NB4 (cell line): ENCODE measurements around the genes ZNF70 and MIF.

DNA sequence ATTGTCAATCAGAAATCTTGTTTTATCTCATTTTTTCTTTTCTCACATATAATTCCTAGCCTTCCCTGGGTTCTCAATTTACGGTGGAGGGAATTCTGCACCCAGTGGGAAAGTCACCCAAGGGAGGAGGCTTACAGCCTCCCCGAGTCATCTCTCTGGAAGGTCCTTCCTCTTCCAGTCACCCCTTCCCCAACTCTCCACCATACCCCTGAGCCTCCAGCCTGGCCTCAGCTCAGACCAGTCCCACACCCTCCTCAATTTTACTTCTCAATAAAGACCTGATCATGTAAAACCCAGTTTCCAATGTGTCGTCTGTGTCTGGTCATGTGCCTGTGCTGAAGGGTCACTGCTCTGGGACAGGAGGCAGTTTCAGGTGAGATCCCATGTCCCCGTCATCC is 19.2 kb downstream of the IGLL5 start:
- RRBS: no CpG with 5 or more reads among the region's 4 CpGs

DNA sequence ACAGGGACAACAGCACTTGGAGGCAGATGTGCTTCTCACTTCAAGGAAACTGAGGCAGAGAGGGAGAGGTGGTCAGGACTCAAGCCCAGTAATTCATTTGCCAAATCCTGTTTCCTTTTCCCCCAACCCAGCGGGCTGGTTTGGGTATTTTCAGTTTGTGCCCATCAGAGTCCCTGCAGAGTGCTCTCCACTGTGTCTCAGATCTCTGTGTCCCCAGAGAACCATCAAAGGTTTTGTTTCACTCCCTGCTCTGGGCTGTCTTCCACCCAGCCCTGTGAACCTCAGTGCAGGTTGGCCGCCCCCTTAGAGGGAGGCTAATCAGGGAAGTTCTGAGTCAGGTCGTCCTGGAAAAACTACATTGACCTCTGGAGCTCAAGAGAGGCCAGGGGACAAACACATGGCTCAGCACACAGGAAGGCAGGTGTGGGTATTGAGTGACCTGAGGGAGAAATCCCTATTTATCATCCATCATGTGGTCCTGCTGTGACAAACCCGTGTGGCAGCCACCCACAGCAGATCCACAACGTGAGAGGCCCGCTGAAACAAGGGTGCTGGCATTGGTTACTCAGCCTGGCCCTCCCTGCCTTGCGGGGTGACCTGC is 994 bp upstream of the BCR start:
- RRBS: no CpG with 5 or more reads among the region's 7 CpGs

GRCh38 chr22:23218601-23219507 is 38.5 kb downstream of the BCR start:
- RRBS: 5% methylated on average over 4 of the region's 20 CpGs

DNA sequence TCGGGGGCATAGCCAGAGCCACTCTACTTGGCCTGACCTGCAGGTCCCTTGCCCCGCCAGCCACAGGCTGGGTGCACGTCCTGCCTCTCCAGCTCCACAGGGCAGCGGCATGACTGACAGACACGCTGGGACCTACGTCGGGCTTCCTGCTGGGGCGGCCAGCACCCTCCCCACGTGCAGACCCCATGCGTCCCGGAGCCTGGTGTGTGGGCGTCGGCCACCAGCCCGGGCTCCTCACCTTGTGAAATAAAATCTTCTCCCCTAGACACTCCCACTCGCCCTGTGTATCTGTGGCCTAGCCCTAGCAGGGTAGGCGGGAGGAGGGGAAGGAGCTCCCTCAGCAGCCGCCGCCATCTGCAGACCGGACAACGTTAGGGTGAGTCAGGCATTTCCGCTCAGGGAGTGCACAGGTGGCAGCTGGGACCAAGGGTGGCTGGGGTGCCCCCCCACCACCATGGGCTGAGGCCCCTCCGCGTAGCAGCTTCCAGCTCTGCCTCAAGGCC is 119.5 kb downstream of the IGLL1 start:
- RRBS: no CpG with 5 or more reads among the region's 23 CpGs

- RRBS: no CpG with 5 or more reads among the region's 7 CpGs
Measured at GRCh38 chr22:23538677-23539064, 41.4 kb downstream of the IGLL1 start.

DNA sequence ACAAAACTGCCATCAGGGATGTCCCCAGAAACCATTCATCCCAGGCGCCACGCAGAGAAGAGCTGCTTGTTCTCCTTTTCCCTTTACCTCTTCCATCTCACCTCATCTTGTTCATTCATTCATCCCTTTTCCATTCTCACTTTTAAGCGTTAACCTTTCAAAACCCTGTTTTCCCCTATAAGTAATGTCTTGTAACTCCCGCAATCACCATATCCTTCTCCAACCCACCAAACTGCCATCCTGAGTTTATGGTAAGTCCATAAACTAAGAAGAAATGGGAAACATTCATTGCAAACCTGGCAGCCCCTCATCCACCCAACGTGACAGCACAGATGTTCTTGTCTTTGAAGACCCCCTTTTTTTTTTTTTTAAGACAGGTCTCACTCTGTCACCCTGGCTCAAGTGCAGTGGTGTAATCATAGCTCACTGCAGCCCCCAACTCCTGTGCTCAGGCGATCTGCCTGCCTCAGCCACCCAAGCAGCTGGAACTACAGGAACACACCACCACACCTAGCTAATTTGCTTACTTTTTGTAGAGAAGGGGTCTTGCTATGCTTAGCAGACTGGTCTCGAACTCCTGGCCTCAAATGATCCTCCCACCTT is 26.7 kb upstream of the DRICH1 start:
- RRBS: no CpG with 5 or more reads among the region's 7 CpGs

- RRBS: no CpG with 5 or more reads among the region's 4 CpGs
Measured at GRCh38 chr22:23685318-23685822, 5.4 kb upstream of the RGL4 start.

DNA sequence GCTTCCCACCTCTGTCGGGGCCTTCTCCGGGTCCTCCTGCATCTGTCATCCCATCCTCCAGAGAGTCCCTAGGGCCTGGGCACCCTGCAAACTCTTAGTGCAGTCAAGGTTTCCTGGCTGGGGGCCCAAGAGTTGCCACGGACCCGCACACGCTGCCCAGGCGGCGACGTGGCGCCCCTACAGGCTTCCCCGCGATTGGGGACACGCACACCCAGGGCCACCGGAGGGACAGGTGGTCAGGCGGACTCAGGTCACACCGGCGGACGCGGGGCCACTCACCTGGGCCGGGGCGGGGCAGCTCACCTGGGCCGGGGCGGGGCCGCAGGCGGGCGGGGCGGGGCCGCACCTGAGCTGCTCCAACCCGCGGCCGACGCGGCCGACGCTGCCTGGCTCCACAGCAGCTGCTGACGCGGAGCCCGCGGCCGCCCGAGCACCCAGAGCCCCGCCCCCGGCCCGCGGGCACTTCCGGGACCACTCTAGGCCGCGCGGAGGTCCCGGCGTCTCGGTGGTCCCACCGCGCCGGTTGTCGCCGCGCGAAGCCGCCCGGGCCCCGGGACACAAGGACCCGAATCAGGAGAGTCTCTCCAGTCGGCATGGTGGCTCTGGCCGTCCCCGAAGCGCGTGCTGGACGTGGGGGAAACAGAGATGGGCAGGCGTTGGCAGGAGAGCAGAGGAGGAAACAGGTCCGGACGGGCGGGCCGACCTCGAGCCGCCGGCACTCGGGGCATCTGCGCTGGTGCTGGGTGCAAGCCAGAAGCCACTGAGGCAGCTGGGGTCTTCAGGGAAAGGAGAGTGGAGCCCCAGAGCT is at the start of gene ZNF70:
TSS of gene ZNF70 (minus strand) at position 411 of the 808 bp plus-strand sequence.
- RRBS: no CpG with 5 or more reads among the region's 78 CpGs

DNA sequence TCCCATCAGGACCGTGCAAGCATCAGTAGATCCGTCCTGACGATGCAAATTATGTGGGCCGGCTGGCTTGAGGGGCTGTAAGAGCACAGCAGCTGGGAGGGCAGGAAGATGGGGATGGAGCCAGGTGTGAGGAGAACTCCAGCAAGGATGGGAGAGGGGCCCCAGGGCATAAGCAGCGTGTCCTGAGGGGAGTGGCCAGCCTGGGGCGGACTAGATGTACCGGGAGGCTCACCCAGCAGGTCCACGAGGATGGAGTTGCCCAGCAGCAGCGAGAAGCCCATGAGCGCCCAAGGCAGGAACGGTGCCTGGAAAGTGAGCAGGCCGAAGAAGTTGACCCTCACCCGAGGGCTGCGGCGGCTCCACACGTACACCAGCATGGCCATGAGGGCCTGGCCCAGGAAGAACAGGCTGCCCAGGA is 1.4 kb downstream of the DERL3 start:
- RRBS: no CpG with 5 or more reads among the region's 16 CpGs

DNA sequence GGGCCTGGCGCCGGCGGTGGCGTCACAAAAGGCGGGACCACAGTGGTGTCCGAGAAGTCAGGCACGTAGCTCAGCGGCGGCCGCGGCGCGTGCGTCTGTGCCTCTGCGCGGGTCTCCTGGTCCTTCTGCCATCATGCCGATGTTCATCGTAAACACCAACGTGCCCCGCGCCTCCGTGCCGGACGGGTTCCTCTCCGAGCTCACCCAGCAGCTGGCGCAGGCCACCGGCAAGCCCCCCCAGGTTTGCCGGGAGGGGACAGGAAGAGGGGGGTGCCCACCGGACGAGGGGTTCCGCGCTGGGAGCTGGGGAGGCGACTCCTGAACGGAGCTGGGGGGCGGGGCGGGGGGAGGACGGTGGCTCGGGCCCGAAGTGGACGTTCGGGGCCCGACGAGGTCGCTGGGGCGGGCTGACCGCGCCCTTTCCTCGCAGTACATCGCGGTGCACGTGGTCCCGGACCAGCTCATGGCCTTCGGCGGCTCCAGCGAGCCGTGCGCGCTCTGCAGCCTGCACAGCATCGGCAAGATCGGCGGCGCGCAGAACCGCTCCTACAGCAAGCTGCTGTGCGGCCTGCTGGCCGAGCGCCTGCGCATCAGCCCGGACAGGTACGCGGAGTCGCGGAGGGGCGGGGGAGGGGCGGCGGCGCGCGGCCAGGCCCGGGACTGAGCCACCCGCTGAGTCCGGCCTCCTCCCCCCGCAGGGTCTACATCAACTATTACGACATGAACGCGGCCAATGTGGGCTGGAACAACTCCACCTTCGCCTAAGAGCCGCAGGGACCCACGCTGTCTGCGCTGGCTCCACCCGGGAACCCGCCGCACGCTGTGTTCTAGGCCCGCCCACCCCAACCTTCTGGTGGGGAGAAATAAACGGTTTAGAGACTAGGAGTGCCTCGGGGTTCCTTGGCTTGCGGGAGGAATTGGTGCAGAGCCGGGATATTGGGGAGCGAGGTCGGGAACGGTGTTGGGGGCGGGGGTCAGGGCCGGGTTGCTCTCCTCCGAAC is at the start of gene MIF:
TSS of gene MIF (plus strand) at position 42 of the 1,001 bp plus-strand sequence.
- RRBS: 2% methylated on average over 23 of the region's 105 CpGs

DNA sequence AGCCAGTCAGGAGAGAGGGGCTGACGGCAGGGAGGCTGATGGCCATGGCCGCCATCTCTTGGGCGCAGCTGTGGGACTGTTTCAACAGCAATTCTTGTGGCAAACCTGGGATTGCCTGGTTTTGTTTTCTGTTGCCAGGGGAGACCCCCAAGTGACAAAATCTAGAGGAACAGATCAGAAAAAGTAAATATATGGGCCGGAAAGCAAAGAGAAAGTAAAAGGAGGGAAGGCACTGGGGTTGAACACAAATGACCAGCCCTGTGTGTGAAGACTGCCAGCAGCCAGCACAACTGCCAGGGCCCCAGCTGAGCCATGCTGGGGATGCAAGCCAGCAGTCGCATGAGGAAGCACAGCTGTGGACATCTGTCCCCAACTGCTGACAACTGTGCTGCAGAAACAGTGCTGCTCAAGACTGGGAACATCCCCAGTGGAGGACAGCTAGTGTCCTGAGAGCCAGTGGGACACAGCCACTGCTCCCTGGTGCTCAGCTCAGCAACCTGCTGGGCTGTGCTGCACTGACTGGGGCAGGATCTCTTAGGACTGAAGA is 10.6 kb downstream of the MIF start:
- RRBS: no CpG with 5 or more reads among the region's 5 CpGs

DNA sequence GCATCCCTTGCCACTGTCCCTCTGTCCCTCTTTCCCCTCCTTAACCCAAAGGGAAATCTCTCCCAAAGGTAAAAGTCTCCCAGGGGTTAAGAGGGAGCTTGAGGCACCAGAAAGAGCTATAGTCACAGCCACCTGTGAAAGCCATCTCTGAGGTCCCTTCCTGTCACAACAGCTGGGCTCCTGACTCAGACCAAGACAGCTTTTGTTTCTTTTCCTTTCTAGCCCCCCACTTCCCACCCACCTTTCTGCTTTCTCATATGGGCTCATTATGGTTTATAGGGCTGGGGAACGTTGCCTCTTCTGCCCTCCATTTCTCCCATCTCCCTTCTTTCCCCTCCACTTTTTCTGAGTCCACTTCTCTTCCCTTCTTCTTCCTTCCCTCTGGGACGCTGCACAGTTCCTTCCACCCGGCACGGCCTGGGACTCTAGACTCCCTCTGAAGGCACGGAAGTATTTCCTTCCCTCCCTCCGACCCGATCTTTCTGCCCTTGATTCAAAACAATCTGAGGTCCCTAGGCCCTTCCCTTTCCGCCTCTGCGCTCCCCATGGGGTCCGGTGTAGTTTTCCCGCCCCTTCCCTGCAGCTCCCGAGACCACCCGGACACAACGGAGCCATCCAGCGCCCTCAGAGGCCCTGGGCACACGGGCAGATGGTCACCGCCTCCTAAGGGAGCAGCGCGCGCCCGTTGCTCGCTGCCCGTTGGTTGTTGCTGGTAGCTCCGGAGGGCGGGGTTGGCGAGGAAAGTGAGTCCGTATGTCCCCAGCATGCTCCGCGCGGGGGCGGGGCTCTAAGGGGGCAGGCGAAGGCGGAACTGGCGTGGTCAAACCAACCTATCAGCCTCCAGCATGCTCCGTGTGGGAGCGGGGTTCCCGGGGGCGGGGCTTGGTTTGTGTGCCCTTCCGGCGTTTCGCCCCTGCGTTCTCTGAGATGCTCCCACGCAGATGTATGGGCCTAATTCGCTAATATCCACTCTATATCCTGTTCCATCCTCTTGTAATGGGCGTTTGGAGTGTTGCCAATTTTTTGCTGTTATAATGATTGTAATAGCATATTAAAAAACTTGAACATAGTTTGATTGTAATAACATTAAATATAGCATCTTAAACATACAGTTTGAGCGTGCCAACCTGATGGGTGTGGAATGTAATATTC is 19.5 kb downstream of the MIF start:
- RRBS: 0% methylated on average over 3 of the region's 46 CpGs

DNA sequence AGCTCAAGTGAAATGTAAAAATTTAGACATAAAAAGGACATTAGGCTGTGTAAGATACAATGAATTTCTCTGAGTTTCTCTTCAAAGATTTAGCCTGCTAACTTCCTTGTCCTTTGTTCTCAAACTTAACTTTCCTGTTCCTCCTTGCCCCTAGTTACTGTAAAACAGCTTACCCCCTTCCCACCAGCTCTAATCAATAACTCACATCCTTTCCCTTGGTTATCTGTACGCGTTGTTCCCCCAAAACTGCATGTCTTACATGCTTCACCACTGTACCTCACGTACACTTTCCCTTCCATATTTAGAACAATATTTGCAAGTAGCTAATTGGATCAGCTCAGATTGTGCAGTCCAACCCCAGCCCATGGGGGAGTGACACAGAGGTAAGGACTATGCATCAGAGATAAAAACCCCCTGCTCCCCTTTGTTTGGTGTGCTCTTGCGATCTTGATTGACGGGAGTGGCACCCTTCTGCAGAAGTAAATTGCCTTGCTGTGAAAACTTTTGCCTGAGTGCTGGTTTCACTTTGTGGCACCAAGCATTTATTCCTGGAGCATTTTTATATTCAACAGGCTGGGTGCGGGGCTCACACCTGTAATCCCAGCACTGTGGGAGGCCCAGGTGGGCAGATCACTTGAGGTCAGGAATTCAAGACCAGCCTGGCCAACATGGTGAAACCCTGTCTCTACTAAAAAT is 30.9 kb downstream of the MIF start:
- RRBS: no CpG with 5 or more reads among the region's 6 CpGs

DNA sequence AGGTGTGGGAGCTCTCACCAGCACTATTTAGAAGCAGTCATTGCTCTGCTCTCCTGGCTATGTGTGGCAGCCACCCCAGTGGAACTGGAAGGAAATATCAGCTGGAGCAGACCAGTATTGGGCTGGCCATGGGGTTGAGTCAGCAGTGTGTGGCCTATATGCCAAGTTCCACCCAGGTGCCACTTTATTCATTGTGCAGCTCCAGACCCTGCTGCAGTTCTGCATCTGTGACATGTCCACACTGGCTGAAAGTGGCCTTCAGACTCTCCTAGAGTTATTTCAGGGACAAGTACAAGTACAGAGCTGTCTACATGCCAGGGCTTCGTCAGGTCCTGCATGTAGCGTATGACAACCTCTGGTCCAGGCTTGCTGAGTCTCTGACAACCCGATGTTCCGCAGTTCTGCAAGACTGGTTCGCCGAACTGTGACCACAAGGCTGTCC is 55.2 kb downstream of the CABIN1 start:
- RRBS: no CpG with 5 or more reads among the region's 6 CpGs

DNA sequence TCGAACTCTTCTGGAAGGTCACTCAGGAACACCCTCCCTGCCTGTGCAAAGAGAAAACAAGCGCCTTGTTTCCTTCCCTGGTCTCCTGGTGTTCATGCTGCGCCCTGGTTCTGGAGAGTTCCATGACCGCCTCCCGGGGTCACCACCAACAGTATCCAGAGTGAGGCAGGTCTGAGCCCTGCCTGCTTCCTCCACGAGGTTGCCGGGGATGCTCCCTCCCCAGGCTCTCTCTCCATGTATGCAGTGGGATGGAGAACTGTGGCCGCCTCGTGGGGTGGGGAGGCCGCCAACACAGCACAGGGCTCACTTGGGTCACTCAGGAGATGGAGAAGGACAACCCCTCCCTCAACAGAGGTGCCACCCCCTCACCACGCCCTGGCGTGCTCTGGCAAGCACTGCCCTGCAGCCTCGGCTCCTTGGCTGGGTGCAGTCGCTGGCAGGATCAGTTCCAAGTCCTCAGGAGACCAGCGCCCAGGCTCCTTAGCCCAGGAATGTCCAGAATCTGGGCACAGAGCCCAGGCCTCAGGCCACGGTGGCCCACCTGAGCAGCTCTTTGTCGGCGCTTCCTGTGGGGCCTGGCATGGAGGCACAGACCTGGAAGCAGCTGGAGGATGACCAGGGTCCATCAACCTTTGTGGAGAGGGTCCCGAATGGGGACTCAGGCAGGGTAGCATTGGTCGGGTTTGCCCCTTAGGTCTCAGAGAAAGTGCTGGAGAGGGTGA is 7.9 kb downstream of the SUSD2 start:
- RRBS: 81% methylated on average over 3 of the region's 20 CpGs

GRCh38 chr22:24303034-24303859 is 32.6 kb downstream of the SPECC1L start:
- RRBS: no CpG with 5 or more reads among the region's 6 CpGs

- RRBS: no CpG with 5 or more reads among the region's 8 CpGs
Measured at GRCh38 chr22:24420594-24420958, 6.8 kb upstream of the ADORA2A start.

DNA sequence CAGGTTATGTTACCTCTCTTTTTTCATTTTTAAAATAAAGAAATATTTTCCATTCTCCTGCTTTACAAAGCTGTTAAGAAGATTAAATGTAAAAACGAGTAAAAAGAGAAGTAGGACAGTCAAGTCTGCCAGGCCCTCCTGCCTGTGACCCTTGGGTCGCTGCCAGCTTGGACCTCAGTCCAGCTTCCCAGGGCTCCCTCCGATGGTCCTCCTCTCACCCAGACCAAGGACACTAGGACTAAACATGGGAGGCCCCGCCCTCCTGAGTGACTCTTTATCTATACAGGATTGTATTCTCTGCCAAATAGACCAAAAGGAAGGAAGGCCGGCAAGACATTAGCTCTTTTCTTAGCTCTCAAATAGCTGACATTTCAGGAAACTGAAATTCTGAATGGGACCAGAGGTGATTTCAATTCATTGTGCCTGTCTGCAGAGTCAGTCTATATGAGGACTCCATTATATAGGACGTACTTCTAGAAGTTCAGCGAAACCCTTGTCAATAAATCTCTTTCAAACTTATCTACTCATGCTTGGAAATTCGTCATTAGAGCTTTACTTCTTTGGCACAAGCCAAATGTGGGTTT is 28.4 kb downstream of the ADORA2A start:
- RRBS: no CpG with 5 or more reads among the region's 8 CpGs

- RRBS: no CpG with 5 or more reads among the region's 11 CpGs
Measured at GRCh38 chr22:24503159-24504109, 8.3 kb downstream of the UPB1 start.

DNA sequence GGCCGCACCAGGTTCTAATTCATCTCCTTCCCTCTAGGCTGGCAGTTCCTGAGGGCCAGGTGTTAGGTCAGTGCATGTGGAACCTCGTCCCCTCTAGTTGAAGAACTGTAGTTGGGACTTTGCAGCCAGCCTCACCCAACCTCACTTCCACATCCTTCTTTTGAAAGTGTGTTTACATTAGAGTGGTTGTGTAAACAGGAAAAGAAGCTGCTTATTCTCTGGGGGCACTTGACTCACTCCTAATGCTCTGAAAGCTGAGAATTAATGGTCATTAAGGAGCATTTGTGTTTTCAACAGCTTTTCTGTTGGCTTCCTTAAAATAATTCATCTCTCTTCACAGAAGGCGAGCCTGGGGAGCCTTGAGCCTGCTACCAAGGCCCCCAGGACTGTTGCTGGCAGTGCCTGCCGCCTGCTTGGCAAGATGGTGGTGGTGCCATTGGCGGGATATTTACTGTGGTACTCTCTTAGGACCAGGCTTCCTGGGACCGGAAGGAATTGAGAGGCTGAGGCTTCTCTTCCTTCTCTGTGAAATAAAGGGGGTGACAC is 11.9 kb downstream of the UPB1 start:
- RRBS: no CpG with 5 or more reads among the region's 6 CpGs